ENCODE measurements around the gene SORL1.

GRCh38 chr11:121045442-121046192 is 21.7 kb downstream of the TBCEL start:
- RRBS, result no CpG with 5 or more reads among the region's 4 CpGs

- RRBS, result no CpG with 5 or more reads among the region's 9 CpGs
These were observed 45.3 kb downstream of the SC5D start for GRCh38 chr11:121337603-121338445.

GRCh38 chr11:121451836-121452626 is at the start of gene SORL1:
Gene SORL1, plus strand, starts transcription at chr11:121452314.
- RRBS, result 3% methylated on average over 26 of the region's 100 CpGs

DNA sequence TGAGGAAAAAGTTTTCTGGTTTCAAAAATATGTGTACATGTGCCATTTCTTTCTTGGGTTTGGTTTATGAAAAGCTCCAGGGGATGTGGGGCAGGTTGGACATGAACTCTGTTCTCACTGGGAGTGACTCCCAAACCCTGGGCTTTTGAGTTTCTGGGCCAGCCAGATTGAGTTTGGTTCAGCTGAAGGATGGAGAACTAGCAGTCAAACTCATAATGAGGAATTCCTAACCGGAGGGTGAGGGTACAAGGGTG is 2.2 kb downstream of the SORL1 start:
- RRBS, result no CpG with 5 or more reads among the region's 1 CpG

DNA sequence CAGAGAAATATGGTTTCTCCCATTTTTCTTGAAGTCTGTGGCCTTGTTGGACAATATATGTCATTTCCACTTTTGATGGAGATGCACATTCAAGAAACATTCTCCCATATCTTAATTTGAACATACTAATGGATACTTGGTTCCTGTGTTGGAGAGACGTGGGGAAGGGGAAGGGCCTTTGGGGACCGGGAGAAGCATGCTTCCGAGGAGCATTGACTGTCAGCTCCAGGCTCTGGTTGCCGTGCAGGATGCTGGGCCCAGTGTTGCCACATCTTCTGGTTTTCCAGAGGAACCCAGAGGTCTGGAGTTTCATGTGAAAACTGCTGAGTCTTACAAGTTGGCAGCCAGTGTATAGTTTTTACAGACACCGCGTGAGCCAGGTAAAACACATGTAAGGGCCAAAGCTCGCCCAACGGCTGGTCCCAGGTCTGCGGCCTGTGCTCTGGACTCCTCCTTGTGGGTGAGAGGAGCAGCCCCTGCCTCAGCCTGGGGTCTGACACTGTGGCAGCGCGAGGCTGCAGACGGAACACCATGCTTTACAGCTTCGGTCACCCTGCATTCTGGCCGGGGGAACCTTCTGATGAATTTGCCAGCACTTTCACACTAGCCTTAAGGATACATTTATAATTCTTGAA is 19.0 kb downstream of the SORL1 start:
- RRBS, result no CpG with 5 or more reads among the region's 14 CpGs

GRCh38 chr11:121575072-121575875 is 123.2 kb downstream of the SORL1 start:
- RRBS, result no CpG with 5 or more reads among the region's 9 CpGs

GRCh38 chr11:121722280-121723325 is 270.5 kb downstream of the SORL1 start:
- RRBS, result 4% methylated on average over 6 of the region's 51 CpGs

DNA sequence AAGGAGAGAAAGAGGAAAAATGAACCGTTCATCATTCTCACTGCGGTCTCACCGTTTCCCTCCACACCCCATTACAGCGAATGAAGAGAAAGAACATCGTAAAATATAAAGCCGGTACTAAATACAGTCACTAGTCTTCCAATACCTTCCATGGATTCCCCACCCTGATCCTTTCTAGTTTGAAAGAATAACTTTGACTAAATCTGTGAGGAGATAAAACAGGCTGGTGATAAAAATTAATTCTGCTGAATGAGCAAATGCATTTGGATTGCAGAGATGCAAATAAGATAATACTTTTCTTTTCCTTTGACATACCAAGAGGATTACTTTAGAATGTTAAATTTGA is 19.4 kb downstream of the BLID start:
- RRBS, result no CpG with 5 or more reads among the region's 6 CpGs

DNA sequence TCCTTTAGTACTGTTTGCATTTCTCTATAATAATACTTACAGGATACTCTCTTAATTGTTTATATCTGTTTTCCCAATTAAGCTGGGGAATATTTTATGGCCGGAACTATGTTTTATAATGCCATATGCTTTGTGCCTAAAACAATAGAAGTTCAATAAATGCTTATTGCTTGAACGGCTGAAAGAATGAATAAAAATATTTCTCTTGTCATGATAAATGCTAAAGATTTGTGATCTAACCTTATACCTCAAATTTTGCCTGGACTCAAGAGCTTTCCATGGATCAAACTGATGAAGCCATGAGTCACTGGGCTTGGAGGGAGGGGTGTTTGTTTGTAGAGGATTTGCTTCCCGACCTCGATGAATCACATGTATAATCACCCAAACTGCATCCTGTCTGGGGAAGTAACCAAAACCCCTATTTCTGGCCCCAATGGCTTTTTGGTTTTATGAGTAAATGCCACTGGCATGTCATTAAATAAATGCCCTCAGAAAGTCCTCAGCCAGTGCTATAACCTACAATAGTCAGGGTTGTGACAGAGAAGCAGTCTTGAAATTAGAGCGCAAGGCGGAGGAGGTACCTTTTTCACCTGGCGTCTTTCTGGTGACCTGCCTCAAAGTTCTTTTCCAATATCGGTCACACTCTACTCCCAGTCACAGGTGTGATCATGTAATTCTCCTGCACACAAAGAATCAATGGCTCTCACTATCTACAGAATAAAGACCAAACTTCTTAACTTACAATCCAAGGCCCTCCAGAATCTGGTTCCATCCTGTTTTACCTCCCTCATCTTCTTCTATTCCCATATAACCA is 81.0 kb upstream of the BLID start:
- RRBS, result no CpG with 5 or more reads among the region's 8 CpGs

DNA sequence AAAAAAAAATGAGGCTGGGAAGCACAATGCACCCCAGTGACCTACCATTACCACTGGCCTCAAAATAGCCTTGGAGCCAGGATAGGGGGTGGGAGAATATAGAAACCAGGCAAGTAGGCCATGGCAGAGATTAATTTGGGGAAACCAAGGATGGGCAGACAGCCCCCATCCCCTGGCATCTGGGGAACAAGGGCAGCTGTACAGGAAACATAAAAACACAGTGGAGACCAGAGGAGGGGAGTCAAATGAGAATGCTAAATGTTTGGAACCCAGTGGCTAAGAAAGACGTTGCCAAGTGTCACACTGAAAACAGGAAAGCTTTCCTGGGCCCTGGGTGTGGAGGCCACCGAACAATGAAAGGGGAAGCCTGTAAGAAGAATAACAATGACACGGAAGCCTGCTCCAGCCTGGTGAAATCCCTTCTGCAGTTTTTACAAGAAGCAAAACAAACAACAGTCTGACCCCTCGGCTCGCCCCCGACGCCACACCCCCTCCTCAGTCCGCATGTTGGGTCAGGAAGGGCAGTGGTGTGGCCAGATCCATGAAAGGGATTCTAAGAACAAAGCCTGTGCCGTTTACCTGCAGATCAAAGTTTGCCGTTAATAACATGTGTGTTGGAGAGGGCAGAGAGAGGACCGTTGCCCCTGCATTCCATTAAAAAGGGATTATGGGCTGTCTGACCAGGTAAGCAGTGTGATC is 113.5 kb upstream of the BLID start:
- RRBS, result no CpG with 5 or more reads among the region's 11 CpGs

DNA sequence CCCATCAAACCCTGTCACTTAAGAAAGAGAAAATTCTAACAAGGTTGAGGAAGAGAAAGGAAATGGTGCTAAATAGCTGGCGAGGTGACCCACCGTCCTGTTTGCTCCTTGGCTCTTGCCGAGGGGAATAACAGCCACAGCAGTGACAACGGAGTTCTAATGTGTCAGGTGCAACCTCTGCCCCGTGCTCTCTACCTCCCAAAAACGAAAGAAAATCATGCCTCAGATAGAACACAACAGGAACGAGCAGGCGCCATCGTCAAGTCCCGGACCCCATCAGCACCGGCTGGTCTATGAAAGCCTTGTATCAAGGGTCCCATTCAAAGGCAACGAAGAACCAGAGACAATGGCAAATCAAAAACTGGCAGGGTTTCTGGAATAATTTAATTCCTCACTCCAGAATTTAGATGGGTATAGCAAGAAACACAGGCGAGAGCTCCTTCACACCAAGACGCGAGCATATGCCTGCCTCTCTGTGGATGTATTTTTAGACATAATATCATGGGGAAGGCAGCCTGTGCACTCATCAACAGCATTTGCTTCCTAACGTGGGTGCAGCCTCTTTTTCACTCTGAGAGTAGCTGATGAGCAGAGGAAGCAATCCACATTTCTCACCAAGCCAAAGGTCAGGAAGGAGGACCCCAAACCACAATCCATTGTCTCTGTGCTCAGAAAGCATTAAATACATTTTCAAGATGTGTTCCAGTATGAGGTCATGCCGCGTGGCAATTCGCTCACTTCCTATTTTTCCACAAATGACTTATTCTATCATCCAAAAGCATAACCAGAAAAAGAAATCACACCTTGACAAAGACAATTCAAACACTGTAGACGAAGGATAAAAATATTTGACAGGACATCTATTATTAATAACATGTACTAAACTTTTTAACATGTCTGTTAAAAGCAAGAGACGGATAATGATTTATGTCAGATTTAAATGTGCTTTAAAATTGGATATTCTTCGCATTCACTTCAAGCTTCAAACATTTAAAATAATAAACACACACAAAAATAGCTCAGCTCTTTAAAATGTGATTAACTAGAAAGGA is 193.5 kb upstream of the BLID start:
- RRBS, result no CpG with 5 or more reads among the region's 22 CpGs

- RRBS, result no CpG with 5 or more reads among the region's 8 CpGs
These were observed 17.4 kb downstream of the UBASH3B start for GRCh38 chr11:122672898-122673424.

- RRBS, result no CpG with 5 or more reads among the region's 15 CpGs
These were observed 58.9 kb upstream of the CRTAM start for GRCh38 chr11:122779212-122779955.

- RRBS, result no CpG with 5 or more reads among the region's 2 CpGs
These were observed 29.7 kb upstream of the CRTAM start for GRCh38 chr11:122808590-122808979.

DNA sequence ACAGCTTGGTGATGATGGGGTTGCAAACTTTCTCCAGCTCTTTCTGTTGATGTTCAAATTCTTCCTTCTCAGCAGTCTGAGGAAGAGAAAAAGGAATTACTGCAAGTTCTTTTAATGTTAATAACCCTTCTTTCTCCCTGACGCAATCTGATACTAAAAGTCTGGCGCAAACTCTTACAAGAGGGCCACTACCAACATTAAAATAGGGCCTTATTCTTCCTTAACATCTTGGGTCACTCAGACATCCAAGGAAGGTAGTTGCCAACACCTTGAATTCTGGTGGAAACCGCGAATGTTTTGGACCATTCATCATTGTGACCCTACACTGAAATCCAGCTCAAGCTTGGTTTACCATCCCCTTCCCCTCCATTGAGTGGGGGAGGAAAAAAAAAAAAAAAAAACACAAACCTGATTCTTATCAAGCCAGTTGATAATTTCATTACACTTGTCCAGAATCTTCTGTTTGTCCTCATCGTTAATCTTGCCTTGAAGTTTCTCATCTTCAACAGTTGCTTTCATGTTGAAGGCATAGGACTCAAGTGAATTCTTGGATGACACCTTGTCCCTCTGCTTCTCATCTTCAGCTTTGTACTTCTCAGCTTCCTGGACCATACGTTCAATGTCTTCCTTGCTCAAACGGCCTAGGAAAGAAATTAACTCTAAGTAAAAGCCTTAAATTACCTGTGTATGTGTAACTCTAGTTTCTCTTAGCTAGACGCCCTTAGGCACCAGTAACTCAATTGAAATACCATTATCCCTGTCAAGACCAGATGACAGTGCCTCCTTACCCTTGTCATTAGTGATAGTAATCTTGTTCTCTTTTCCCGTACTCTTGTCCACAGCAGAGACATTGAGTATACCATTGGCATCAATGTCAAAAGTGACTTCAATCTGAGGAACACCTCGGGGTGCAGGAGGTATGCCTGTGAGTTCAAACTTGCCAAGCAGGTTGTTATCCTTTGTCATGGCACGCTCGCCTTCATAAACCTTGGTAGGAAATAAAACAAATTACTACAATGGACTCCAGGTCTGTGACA is 3.8 kb downstream of the HSPA8 start:
- RRBS, result no CpG with 5 or more reads among the region's 12 CpGs

DNA sequence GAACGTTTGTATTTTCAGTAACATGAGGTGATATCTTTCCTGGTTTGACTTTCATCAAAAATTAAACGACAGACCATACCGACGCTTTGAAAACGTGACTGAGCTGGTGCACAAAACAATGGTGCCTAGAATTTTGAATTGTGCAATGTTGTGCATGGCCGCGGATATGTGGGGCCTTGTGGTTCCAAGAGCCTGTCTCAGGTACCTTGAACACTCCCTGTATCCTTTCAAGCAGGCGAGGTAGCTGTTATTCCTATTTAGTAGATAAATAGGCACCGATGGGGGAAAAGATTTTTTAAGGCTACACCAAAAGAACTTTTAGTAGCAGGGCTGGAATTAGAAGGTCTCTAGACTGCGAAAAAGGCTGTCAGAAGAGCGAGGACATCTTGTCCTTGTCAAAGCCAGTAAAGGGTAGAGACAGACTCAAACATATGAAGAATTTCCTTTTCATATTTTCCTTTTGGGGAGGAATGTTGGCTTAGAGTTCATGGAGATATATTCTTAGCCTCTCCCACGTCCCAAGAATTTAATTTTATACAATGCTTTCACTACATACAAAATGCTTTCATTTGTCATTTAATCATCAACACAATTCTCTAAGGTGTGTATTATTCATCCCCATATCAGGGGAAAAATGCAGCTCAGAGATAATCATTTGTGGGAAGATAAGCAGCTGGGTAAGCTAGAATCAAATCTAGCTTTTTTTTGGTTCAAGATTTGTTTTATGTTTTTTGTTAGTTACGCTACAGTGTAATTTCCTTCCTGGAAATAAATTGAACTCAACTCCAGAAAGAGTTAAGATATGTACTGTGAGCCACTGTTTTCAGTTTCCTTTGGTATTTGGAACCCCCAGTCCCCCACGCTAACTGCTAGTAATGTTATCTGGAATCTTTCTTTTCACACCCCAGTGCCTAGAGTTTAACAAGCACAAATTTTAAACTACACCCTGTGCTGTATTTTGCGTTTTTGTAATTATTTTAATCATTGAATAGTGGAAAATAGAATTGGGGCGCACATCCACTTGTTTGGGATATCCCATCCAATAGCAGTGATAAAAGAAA is 1.7 kb upstream of the HSPA8 start:
- RRBS, result no CpG with 5 or more reads among the region's 16 CpGs

GRCh38 chr11:123195638-123196658 is 900 bp upstream of the CLMP start:
- RRBS, result 37% methylated on average over 7 of the region's 60 CpGs

DNA sequence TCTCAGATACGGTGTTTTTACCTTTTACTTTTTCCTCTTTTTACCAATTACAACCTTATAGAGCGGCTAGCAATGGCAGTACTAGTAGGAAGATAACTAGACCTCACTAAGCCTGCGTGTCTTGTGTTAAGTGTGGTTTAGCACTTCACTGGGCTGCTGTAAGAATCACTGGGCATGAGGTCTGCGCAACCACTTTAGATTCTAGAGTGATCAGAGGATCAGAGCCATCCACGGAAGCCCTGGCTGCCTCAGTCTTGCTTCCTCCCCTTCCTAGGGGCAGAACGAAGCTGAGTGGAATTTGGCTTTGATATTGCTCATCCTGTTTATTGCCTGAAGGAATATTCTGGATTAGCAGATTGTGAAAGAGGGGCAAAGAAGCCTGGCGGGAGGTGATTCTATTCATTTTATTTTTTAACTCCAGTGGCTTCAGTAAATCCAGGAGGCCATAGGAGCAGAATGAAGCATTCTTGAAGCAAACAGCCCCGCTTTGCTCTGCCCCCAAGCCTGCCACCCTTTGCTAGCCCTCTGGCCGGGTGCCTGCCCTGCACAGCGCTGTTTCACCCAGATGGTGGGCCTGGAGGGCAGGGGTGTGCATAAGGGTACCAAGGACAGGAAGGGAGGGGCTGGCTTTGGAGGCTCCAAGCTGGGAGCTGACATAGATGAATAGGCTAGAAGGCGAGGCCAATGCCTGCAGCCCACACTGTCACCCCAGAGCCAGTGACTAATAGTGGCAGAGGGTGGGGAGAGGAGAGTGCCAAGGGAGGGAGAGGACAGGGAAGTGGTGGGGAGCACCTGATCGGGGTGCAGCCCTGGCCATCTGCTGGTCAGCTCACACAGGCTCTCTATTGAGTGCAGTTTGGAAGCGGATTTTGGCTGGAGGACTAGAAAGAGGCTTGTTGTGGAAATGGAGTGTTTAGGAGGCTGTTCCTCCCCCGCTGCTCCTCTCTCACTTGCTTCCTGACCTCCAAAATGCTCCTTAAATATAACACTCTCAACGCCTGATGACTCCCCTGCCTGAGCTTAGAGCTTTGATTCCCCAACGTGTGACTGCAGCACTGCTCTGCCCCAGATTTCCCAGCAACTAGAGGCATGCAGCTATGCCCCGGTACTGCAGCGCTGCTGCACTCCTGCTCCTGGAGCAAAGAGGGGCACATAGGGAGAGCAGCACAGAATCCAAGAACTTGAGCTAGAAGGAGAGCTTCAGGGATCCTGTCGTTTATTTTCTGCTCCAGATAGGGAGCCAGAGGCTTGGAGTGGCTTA is 88.9 kb downstream of the GRAMD1B start:
- RRBS, result no CpG with 5 or more reads among the region's 19 CpGs

GRCh38 chr11:123525464-123526096 is 95.5 kb downstream of the GRAMD1B start:
- RRBS, result no CpG with 5 or more reads among the region's 13 CpGs

- RRBS, result no CpG with 5 or more reads among the region's 9 CpGs
These were observed 95.2 kb downstream of the SCN3B start for GRCh38 chr11:123559136-123559793.

All from AG04449 (cell line).